ENCODE measurements around the genes VANGL1 and TTF2.

DNA sequence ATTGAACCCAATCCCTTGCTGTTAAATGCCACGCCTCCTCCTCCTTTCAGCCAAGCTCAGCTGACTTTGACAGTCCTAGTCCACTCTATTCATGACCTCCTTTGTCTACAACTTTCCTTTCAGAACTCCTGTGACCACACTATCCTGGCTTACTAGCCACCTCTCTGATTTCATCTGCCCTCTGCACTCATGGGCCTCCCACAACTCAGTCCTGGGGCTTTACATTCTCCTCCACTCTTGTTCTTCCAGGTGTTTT is 4.0 kb upstream of the NGF start:
- PRO-cap, result no peak
- RAMPAGE, long total RNA, result no peak

DNA sequence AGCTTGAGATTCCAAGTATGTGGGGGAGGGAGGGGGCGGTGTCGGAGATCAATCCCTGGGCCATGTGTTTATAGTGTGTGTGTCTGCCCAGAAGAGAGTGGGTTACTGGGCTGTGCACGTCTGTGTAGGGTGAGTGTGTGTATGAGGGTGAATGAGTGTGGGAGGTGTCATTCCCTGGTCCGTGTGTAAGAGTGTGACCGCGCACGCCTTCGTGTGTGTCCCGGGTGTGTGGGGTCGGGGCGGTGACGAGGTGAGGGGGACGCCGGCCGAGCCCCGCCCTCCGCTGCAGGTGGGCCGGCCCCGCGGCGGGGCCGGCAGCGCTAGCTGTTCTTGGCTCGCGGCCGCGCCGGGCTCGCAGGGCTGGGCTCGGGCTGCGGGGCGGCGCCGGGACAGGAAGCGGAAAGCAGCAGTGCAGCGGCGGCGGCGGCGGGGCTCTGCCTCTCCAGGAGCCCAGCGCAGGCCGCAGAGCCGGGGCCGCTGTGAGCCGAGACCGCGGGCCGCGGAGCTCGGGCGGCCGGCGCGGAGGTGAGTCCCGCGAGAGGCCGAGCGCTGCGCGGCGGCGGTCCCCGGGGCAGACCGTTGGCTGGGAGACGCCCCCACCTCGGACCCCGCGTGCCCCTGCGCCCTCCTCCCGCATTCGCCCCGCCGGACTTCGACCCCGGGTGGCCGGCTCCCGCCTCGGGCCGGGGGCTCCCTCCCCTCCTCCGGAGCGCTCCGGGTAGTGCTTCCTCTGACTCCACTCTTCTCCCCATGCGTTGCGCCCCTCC is at the start of gene VANGL1:
Gene VANGL1 (plus strand): TSS at position 409 of the 767 bp plus-strand sequence.
- PRO-cap, result bidirectional peak, plus-strand start at position 465 of the sequence, minus-strand start at position 481 of the sequence
- RAMPAGE, long total RNA, result no peak

DNA sequence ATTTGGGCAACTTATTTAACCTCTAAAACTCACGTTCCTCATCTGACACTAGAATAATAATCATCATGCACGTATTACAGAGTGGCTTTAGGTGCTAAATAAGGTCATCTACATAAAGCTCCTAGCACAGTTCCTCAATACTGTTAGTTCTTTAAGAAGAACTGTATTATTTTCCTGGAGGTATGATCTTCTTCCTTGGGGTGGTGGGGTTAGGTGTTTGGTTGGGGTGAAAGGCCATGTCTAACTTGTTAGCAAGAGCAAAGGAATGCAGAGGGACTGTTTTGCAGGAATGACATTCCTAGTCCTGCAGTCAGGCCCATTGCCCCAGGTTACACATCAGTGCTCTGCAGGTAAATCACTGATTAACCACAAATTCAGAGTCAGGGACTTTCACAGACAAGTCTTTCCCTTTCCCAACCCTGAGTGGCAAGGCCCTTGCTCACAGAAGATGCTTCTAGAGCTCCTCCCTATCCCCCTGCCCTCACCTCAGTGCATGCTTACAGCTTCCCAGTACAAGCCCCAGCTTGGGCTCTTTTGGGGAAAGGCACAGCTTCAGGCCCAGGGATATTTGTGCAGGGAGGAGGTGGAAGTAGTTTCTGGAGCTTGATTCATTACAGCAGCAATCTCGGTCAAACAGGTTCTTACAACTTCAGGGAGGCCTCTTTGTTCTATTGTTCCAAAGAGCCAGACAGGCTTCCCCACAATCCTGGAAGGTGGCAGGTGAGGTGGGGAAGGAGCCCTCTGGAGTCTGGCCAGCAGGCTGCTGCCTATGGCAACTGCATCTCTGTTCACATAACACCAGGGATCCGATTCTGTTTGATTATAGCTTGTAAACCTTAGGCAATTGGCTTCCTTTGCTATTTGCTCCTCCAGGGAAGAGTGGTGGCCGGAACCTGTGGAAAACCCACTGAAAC is 53.9 kb downstream of the CASQ2 start:
- PRO-cap, result no peak
- RAMPAGE, long total RNA, result no peak

GRCh38 chr1:115952609-115953138 is 23.6 kb upstream of the SLC22A15 start:
- PRO-cap, result no peak
- RAMPAGE, long total RNA, result no peak

DNA sequence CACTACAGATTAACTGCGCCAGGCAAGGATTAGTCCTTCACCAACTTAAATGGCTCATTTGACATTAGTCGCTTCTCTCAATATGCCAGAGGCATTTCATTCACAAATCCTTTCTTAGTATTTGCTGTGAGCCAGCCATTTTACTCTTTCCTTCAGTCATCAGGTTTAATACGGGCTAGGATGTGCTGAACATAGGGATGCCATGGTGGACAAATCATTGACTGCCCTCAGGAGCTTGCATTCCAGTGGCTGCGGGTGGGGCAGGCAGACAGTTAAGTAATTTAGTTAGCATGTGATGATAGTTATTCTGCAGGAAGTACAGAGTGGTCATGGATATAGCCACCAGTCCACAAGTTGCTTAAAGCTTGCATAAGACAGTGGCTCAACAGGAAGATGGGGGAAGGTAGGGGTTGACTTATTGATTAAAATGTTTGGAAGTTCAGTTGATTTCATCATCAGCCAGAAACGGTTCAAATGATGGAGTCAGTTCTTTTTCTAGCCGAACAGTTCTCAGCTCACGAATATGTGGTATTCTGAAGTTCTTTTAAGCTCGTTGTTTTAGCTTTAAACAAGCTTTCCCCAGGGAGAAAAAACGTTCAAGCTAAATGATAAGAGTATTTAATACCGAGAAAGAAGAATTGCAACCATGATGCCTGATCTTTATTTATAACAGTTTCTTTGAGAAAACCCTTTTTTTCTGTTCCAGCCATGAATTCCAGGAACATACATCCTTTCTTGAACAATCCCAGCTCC is 1.3 kb downstream of the SLC22A15 start:
- PRO-cap, result no peak
- RAMPAGE, long total RNA, result no peak

DNA sequence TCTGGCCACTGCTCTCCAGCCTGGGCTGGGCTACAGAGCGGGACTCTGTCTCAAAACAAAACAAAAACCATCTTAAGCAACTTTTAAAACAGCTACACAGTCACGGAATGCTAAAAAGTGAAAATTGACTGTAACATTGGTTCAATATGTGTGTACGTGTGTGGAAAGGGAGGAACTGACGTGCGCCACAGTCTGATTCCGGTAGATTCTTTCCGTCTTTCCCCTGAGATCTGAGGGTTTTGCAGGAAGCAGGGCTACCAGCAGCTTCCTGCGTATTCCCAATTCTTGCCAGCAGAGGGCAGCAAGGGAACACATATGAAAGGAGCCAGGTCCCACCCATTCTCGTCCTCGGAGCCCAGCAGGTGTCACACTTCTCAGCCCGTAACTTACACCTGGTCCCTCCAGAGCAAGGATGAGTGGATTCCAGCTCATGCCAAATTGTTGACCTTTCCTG is 27.7 kb downstream of the MAB21L3 start:
- PRO-cap, result bidirectional peak, plus-strand start at position 368 of the sequence, minus-strand start at position 232 of the sequence
- RAMPAGE, long total RNA, result no peak

GRCh38 chr1:116151908-116152504 is 40.8 kb downstream of the MAB21L3 start:
- PRO-cap, result bidirectional peak, plus-strand start at chr1:116152262, minus-strand start at chr1:116152127
- RAMPAGE, long total RNA, result no peak

DNA sequence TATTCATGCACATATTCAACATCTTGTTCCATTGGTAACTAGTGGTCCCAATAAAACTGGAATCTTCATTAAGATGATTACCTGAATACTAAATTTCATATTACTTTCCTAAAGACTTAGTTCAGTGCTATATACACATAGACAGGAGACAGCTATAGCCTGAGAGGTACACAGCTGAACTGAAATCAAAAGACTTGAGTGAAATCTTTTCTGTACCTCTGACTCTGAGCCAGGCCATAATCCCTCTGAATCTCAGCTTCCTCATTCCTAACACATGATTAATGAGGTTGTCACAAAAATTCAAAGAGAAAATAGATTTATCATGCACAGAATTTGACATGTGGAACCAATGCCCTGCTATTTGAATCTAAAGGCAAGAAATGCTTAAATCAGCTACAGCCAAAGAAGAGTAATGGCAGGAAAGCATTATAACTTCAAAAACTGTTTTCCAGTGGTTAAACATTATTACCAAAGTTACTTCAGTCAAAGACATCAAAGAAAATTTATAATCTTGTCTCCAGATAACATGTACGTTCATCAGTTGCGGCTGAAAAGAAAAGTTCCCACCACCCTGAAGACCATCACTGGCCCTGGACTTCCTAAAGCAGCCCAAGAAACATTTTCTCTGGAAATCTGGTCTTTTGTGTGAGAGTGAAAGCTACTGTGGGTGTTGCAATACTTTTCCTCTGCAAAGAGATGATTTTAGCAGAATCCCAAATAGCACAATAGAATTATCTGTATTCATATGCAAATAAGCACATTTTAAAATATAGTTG is 13.9 kb upstream of the ATP1A1 start:
- PRO-cap, result no peak
- RAMPAGE, long total RNA, result no peak

- PRO-cap, result no peak
- RAMPAGE, long total RNA, result no peak
These were observed 26.7 kb downstream of the ATP1A1 start for GRCh38 chr1:116399404-116400511.

GRCh38 chr1:116711431-116711655 is 42.9 kb upstream of the CD2 start:
- PRO-cap, result unidirectional peak, plus-strand start at chr1:116711516
- RAMPAGE, long total RNA, result no peak

DNA sequence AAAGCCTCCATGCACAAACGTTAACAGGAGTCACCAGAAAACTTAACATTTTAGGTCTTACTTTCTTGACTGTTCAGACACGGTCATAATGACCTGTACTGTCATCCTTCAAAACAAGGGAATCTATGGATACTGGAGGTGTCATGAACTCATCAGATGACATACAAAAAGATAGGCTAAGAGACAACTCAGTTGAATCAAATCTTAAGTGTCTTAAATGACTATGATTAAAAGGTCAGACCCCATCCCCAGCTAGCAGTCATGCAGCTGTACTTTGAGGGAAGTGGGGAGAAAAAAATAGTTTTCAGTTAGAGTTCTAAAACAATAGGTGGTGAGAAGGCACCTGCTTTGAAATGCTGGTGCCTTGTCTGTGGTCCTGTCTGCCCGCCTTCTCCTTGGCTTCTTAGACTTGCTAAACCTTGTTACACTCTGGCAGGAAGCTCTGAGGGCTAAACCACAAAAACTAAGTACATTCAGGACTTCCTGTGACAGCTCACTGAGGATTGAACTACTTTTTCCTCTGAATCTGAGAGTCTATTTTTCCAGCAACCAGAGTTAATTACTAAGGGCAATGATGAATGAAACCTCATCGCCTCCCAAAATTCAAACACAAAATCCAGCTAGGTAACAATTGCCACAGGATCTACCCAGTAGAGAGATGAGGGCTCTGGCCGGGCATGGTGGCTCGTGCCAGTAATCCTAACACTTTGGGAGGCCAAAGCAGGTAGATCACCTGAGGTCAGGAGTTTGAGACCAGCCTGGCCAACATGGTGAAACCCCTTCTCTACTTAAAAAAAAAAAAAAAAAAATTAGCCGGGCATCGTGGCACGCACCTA is 15.4 kb downstream of the CD2 start:
- PRO-cap, result no peak
- RAMPAGE, long total RNA, result no peak

DNA sequence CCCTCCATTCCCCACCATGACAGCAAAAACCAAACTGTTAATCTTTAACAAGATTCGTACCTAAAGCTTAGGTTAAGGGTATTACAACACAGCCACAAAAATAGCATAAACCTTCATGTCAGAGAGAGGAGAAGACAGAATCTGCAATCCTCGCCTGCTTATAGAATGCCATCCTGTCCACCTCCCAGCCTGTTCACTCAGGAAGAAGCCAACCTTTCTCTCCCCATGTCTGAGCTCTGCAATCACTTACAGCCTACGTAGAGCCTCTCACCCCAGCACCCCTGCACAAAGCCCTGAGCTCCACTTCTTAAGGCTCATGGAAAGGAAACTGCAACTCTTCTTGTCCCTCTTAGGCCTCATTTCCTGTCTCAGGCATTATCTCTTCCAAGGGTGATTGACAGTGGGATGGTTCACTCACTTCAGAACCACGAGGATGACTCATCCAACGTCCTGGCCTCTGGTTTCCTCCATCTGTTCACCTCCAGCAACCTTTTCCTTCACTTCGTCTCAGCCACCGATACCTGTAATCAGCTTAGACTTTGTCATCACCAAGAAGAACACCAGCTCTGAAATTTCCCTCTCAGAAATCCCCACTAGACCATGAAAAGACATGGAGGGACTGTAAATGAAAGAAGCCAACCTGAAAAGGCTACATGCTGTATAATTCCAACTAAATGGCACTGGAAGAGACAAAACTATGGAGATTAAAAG is 72.9 kb downstream of the CD2 start:
- PRO-cap, result no peak
- RAMPAGE, long total RNA, result no peak

- PRO-cap, result no peak
- RAMPAGE, long total RNA, result no peak
These were observed 31.5 kb upstream of the PTGFRN start for GRCh38 chr1:116878322-116878543.

DNA sequence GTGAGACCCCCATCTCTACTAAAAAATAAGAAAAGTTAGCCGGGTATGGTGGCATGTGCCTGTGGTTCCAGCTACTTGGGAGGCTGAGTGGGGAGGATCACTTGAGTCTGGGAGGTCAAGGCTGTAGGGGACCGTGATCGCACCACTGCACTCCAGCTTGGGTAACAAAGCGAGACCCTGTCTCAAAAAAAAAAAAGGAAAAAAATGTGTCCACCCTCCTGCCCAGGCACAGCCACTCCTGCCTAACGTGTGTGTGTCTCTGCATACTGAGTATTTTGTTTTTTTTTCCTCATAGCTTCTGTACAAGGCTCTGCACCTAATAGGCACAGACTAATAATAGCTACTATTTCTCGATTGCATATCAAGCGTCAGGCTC is 4.8 kb downstream of the PTGFRN start:
- PRO-cap, result no peak
- RAMPAGE, long total RNA, result no peak

GRCh38 chr1:117001376-117001562 is 291 bp upstream of the CD101 start:
- PRO-cap, result no peak
- RAMPAGE, long total RNA, result no peak

GRCh38 chr1:117003216-117003608 is 1.7 kb downstream of the CD101 start:
- PRO-cap, result no peak
- RAMPAGE, long total RNA, result no peak

DNA sequence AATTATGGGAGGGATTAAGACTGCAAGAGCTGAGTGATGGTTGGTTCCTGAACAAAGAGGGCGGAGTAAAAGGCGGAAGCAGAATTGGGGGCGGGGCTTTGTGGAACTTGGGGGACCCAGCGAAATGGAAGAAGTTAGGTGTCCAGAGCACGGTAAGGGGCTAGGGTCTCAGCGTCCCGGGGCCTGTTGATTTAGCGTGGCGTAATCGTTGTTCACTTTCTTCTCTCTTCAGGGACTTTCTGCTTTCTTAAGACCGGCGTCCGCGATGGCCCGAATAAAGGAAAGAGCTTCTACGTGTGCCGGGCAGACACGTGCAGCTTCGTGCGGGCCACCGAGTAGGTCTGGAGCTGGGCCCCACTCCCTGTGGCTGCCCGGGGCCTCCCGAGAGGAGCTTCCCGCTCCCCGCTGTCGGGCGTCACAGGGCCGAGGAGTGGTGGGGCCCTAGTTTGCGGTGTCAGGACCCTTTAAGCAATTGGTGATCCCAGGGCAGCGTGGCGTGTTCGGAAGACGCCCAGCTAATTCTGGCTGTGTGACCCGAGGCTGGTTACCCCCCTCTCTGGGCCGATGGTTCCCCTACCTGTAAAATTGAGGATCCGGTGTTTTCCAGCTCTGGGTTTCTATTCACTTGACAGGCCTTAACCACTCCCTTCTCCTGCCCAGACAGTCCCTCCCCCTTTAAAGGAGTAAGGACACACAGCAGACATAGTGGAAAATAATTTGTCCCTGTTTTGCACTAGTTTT is at the start of gene TTF2:
Gene TTF2 (plus strand): TSS at position 104 of the 741 bp plus-strand sequence.
- PRO-cap, result bidirectional peak, plus-strand start at position 137 of the sequence, minus-strand start outside the sequence; bidirectional peak, plus-strand start at position 357 of the sequence, minus-strand start at position 343 of the sequence; bidirectional peak, plus-strand start at position 471 of the sequence, minus-strand start at position 558 of the sequence; unidirectional peak, minus-strand start at position 581 of the sequence
- RAMPAGE, long total RNA, result no peak

DNA sequence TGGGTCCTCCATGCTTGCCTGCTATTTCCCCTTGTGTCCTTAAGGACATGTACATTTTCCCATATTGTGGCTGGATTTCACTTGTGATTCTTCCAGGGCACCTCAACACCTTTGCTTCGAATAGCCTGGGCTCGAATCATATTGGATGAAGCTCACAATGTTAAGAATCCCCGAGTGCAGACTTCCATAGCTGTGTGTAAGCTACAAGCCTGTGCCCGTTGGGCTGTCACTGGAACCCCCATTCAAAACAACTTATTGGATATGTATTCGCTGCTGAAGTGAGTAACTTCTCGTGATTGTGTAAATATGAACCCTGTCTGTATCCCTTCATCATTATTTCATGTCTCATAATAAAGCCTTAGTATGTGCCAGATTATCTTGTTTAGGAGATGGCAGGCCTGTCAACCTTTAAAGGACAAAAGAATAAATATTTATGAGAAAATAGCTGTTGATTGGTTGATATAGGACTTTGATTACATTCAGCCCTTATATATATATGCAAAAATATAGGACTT is 28.6 kb downstream of the TTF2 start:
- PRO-cap, result unidirectional peak, minus-strand start at position 335 of the sequence
- RAMPAGE, long total RNA, result no peak

- PRO-cap, result bidirectional peak, plus-strand start at chr1:117122655, minus-strand start at chr1:117122451
- RAMPAGE, long total RNA, result no peak
These were observed 721 bp upstream of the TRIM45 start for GRCh38 chr1:117122385-117122554.

GRCh38 chr1:117541054-117541428 is 64.8 kb upstream of the TENT5C start:
- PRO-cap, result no peak
- RAMPAGE, long total RNA, result no peak

Data from GM23338 (cell line).